ENCODE measurements around a stretch of chr11.

DNA sequence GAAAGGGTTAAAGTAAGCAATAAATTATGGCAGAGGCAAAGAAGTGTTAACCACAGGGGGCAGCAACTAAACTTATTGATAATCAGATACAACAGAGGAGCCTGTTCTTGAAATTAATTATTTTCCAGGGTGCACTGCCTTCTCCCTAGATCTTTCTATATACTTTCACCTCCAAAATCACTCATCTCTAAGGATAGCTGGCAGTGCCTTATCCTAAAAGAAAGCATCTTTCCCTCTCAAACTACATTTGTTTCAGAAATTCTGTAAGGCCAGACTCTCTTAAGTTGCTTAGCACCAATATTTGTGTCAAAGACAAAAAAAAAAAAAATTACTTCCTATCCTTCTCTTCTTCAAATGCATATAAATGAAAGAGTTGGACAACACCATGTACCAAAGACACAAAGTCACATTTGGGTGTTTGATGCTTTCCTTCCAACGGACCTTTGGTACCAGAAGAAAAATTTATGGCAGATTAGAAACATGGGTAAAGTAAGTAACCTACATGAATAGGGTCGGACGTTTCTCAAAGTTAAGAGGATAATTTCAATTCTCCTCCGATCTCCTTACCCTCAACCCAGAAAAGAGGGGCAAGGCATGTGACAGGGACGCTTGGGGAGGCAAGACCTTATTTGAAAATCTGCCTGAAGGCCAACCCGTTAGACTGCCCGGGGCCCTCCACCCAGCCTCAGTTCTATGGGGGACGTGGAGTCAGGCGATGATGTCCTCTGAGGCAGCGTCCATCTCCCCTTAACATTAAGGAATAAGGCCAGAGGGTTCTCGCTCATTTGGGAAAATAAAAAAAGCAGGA, 66.3 kb downstream of the ETS1 start:
- RRBS = no CpG with 5 or more reads among the region's 11 CpGs

DNA sequence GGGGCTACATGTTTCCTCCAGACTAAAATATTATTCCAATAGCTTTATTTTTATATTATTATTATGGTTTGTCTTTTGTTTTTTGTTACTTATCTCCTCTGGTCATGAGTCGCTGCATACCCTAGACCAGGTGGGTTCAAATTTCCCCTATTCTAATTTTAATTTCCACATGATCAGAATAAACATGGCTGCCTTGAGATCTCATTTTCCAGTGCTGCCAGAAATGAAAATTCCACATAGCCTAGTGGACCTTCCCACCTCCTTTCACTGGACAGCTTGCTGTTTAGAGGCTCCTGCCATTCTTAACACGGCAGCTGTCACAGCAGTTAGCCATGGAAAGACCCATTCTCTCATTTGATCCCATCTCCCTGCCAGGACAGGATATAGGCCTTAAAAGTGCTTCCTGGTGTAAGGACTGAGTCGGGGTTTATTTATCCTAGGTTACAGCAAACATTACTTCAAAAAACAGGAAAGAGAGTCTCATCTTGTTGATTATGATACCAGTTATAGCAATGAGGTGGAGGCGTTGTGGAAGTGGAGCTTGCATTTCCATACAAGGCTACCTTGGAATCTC, 17.2 kb upstream of the ETS1 start:
- RRBS = no CpG with 5 or more reads among the region's 4 CpGs

- RRBS = no CpG with 5 or more reads among the region's 22 CpGs
Observed at GRCh38 chr11:128610438-128611854, 23.6 kb upstream of the ETS1 start.

- RRBS = no CpG with 5 or more reads among the region's 29 CpGs
Observed at GRCh38 chr11:128687208-128687881, 6.5 kb upstream of the FLI1 start.

DNA sequence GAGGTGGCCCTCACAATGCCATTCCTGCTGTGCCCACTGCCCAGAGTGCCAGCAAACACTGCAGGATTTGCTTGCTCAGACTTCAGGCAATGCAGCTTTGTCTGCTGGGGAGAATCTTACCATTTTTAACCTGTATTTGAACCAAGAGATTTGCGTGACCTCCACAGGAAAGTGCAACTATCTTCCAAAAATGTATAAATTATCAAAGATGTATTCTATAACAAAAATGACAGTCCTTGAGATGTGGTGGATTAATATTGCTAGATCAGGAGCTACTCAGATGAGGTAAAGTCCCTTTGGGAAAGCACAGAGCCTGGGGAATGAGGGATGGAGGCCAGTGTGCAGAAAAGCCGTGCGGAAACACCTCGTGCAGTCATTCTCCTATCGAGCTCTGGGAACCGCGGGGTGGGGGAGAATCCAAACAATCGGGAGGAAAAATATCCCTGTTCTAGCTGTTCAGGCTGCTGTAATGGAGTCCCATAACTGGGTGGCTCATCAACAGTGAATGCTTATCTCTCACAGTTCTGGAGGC, 28.6 kb downstream of the FLI1 start:
- RRBS = no CpG with 5 or more reads among the region's 8 CpGs

DNA sequence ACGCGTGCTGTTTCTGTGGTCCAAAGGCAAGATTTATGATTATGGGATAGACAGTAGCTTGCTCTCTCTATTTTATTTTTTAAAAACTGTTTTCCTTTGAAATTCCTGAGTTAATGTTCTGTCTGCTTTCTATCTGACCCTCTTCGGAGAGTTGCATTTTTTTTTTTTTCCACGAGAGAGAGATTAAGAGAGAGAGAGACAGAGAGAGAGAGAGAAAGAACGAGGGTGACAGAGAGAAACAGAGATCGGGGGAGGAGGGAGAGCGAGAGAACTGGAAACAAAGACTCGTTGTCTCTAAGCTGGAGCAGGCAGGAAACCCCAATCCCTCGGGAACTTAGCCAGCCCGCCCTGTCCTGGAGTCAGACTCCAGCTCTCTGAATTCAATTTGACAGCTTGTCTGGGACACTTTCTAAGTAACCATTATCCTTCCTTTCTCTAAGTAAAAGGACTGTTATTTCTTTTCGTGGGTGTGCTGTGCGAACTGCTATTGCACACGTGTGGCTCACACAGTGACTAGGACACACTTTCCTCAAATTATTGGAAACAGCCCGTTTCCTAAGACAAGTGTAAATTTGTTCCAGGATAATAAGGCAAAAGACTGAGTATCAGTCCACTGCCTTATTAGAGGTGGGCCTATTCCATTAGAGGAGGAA, 76.9 kb downstream of the KCNJ1 start:
- RRBS = no CpG with 5 or more reads among the region's 14 CpGs

GRCh38 chr11:128835639-128836119, 31.4 kb downstream of the KCNJ1 start:
- RRBS = no CpG with 5 or more reads among the region's 10 CpGs

DNA sequence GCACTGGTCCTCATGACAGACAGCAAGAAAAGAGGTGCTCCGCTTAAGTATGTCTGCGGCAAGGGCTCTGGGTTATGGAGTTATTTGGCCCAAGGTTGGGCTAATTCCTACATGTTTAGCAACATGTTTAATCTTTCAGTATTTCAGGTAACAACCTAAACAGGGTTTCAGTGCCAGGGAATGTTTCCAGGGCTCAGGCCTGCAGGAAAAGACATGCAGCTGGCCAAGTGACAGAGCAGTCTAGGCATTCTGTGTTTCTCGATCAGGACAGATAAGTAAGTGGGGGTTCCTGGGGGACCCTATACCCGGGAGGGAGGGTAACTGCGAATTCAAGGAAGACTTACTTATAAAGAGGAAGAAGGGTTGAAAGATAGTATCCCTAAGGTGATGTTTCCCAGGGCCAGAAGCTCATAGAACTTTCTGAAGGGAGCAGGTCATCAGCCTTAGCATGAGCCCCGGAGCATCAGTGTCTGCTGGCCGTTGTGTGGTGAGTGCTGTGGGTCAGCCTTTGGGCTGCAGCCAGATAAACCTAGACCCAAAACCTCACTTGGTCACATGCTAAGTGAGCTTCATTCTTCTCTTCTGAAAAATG, 18.4 kb downstream of the KCNJ5 start:
- RRBS = no CpG with 5 or more reads among the region's 7 CpGs

DNA sequence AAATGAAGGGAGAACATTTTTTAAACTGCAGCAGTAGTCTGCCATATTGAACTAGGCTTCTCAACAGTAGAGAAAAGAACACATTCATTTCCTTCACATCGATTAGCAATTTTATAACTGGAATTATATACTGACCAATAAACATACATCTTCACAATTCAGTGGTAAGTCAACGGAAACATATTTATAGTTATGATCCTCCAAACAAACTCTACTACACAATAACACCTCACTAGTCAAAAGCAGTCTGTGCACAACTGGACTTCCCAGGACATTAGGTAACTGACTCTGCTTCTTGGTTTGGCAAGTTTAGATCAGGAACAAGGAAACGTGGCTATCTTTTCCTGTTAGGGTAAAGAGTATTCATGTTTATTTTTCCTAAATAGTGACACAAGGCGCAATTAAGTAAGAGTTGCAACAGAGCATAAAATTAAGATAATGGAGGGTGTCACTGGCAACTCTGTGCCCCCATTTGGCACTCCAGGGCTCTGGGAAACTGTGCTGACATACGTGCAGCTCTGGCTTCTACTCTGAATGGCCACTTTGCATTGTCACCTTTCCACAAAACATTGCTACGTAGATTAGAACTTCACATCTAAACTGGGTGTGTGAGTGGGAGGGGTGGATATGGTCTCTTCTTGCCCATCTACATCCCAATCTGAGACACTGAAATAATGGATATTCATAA, 70.2 kb upstream of the TP53AIP1 start:
- RRBS = no CpG with 5 or more reads among the region's 6 CpGs

DNA sequence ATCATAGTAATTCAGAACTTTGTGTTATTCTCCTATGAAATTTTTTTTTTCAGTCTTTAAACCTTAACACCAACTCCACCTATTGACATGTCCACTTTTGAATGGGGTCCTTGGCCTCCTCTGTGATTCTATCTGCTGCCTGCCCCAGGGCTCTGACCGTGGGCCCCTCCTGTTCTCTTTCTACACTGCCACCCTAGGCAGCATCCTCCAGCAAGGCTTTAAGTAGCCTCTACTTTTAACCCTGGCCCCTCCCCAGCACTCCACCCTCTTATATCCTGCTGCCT, 90.4 kb upstream of the ARHGAP32 start:
- RRBS = no CpG with 5 or more reads among the region's 1 CpG

DNA sequence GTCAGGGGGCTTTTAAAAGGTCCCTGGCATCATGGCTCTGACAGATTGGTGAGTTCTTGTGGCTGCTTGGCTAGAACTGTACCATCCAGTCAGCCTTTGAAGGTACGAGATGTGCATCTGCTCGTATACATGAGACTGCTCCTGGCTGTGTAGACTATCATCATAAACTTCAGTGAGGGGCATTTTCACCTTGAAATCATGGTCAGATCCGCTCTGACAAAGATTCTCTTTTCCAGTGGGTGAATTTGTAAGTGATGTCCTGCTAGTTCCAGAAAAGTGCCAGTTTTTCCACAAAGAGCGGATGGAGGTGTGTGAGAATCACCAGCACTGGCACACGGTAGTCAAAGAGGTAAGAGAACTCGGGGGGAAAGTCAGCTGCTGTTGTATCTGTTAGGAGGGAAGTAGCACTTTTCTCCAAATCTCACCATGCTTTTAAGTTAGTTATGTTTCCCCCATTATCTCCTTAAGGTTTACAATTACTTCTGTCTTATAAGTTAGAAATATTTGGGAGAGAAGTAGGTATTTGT, 39.0 kb upstream of the ST14 start:
- RRBS = no CpG with 5 or more reads among the region's 6 CpGs

GRCh38 chr11:130159894-130160762, 546 bp downstream of the ST14 start:
- RRBS = 2% methylated on average over 28 of the region's 68 CpGs

DNA sequence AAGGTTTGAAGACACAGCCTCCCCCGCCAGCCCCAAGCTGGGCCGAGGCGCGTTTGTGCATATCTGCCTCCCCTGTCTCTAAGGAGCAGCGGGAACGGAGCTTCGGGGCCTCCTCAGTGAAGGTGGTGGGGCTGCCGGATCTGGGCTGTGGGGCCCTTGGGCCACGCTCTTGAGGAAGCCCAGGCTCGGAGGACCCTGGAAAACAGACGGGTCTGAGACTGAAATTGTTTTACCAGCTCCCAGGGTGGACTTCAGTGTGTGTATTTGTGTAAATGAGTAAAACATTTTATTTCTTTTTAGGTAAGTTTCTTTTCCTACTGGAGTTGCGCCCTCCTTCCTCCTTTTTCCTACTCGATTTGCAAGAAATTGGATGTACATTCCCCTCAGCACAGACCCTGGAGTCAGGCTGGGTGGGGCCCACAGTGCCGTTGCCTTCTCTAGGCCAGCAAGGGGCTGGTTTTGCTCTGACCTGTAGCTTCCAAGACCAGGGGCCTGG, 50.5 kb downstream of the ST14 start:
- RRBS = no CpG with 5 or more reads among the region's 14 CpGs

DNA sequence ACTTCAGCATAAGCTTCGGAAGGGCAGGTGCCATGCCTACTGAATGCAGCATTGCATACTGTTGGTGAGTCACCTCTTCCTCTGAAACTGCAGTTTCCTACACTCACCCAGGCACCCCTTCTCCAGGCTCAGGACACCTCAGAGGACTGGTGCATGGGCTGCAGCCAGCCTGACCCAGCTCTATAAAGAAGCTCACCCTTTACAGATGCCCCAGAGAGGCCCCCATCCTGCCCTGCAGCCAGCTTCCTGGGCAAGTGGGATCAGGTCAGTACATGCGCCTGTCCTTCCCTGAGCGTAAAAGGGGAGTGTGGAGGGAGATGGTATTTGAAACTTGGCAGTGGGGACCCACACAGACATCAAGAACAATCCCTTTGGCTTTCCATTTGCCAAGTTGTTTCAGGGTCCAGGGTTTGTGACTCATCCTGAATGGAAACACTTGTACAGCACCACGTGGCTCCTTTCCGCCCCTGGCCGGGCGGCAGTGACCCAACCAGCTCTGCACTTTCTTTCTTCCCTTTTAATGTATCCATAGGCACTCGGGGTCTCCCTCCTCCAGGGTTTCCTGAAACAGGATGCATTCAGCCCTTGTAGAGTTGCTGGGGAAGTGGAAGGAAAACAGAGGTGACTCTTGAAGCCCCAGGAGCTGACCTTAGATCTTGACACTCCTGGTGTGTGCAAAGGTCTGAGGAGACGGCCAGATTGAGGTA, 190.1 kb downstream of the SNX19 start:
- RRBS = no CpG with 5 or more reads among the region's 9 CpGs

DNA sequence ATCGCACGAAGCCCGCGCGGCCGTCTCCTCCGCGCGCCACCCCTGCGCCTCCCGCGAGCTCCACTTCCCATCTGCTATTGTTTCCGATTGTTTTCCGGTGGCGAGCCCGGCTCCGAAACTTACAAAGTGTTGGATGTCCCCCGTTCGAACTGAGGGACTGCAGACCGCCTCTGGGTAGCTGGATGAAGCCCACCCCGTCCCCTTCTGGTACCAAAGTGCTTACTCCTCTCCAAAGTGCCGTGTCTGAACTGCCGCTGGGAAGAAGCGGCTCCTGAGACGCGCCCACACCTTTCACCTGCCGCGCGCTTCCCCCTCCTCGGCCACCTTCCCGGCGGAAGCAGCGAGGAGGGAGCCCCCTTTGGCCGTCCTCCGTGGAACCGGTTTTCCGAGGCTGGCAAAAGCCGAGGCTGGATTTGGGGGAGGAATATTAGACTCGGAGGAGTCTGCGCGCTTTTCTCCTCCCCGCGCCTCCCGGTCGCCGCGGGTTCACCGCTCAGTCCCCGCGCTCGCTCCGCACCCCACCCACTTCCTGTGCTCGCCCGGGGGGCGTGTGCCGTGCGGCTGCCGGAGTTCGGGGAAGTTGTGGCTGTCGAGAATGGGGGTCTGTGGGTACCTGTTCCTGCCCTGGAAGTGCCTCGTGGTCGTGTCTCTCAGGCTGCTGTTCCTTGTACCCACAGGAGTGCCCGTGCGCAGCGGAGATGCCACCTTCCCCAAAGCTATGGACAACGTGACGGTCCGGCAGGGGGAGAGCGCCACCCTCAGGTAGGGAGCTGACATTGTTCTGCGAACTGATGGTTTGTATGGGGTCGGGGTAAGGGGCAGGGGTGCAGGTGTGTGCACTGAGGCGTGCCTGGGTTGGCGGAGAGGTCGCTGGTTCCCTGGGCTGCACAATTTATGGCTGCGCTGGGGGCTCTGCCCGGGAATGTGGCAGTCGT, 540.7 kb downstream of the NTM start:
- RRBS = 51% methylated on average over 32 of the region's 77 CpGs

DNA sequence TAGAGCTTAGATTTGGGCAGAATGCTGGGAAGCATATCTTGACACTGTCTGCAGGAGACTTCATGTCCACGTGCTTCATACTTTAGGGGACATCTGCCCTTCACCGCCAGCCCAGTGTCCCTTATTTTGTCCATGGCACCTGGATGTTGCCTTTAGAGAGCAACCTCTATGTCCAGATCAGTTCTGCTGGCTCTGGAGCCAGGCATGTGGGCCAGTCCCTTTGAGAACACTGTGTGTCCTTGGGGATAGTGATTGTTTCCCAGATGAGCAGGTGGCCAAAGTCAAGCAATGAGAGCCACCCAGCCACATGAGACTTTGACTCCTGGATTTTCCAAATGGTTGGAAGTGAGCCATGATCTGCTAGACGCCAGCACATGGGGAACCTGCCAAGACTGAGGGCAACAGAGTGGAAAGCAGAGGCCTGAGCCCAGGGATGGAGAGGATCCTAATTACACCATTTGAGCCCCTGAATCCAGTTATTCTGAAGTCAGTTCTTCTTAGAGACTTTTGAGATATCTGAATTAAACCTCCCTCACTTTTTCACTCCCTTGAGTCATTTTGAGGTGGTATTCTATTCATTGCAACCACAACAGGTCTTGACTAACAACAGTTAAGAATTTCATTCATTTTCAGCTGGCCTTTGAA, 479.7 kb downstream of the OPCML start:
- RRBS = no CpG with 5 or more reads among the region's 3 CpGs

DNA sequence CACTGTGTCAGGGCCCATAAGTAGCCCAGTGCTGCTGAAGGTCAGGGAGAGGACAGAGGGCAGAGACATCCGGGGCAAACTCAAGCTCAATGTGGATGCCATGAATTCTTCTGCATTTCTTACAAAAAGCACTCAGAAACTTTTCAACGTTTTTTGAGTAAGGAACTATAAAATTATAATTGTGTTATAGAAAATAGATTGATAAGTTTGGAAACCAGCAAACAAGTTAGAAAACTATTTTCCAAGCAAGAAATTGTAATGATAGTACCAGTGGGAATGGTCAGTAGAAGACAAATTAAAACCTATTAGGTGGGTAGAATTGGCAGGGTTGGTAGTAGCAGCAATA, 285.8 kb downstream of the OPCML start:
- RRBS = no CpG with 5 or more reads among the region's 2 CpGs

DNA sequence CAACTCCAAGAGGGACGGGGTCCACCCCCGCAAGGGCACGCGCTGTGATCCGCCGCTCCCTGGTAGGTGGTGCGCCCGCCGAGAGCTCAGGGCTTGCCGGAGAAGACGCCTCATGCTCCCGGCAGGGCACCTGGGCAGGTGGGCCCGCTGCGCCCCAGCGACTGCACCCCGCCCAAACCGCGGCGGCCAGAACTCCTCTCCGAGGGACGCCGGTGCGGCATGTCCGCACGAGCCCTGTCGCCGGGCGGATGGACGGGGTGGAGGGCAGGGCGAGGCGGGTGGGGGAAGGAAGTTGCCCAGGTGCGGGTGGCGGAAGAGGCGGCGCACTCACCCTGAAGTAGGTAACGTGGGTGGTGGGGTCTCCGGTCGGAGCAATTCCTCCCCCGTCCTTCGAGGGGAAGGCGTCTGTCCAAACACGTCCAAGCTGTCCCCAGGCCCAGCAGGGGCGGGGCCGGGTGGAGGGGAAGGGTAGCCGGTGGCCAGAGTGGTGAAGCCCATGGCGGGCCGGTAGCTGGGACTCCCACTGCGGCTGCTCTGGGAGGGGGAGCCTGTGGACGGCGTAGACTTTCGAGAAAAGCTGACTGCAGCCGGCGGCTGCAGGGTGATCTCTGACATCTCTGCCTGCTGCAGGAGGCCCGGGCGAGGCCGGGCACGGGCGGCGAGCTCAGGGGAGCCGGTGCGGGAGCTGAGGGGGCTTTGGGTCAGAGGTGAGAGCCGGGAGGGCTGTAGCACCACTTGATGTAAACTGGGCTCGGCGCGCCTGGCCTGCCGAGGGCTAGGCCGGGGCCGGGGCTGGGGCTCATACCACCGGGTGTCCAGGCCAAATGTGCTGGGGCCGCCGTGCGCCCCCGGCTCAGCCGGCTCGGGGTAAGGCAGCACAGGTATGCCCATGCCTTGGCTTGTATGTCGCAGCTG, 37.1 kb downstream of the IGSF9B start:
- RRBS = 58% methylated on average over 32 of the region's 76 CpGs